Skin of body (tissue), 2 donors: ENCODE data around the genes MDH1B and KLF7.

DNA sequence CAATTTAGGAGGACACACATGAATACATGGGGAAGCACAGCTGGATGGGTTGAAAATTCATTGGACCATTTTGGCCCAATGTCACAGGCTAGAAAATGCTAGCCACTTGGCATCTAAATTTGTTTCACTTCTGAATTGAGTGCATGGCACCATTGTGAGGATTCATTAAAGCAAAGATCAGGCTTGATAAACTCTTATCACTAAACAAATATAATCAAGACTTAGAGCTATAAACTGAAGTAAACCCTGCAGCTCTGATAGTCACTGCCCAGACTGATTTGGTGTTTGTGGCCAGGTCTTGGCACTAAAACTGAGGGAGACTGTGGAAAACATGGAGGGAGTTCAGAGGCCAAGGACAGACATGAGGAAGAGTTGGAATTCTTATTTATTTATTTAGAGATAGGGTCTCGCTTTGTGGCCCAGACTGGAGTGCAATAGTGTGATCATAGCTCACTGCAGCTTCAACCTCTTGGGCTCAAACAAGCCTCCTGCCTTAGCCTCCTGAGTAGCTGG, 53.0 kb upstream of the CTLA4 start:
- RAMPAGE, long total RNA: no peak

- RAMPAGE, long total RNA: no peak
Observed at GRCh38 chr2:203830618-203831086, 36.9 kb upstream of the CTLA4 start.

GRCh38 chr2:203868953-203869887, 1.6 kb downstream of the CTLA4 start:
- RAMPAGE, long total RNA: no peak

GRCh38 chr2:204026946-204027219, 90.3 kb downstream of the ICOS start:
- RAMPAGE, long total RNA: no peak

GRCh38 chr2:204145166-204145552, 208.6 kb downstream of the ICOS start:
- RAMPAGE, long total RNA: no peak

DNA sequence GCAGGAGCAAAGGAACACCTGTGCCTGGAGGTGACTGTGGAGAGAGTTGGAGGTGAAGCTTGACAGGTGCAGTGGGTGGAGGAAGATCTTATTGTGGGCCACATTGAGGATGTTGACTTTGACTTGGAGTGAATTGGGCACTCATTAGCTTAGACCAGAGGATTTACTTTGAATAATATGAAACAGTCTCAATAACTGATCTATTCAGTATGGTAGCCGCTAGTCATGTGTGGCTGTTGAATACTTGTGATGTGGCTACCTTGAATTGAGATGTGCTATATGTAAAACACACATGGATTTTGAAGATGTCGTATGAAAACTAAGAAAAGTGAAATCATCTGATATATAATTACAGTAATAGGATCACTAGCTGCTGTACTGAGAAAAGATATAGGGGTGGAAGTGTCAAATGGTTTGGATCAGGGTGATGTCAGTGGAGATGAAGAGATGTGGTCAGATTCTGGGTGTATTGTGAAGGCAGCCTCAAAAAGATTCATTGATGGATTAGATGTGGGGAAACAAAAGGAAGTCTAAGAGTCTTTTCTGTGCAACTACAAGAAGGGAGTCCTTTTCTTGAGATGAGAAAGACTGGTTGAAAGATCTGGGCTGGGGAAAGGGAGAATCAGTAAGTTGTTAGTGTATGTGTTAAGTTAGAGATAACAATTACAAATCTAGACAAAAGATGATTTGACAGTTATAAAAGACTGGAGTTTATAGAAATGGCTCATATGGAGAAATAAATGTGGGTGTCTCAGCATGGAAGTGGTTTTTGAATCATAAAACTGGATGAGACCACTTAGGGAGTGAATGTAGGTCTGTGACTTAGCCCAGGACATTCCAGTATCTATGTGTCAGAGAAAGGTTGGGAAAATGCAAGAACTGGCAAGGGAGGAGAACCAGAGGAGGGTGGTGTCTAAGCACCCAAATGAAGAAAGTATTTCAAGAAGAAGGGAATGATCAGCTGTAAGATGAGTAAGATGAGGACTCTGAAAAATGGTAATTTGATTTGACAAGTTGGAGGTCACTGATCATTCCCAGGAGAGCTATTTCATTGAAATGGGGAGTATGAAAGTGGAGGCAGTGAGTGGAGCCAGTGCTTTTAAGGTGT, 347.3 kb downstream of the PARD3B start:
- RAMPAGE, long total RNA: no peak

DNA sequence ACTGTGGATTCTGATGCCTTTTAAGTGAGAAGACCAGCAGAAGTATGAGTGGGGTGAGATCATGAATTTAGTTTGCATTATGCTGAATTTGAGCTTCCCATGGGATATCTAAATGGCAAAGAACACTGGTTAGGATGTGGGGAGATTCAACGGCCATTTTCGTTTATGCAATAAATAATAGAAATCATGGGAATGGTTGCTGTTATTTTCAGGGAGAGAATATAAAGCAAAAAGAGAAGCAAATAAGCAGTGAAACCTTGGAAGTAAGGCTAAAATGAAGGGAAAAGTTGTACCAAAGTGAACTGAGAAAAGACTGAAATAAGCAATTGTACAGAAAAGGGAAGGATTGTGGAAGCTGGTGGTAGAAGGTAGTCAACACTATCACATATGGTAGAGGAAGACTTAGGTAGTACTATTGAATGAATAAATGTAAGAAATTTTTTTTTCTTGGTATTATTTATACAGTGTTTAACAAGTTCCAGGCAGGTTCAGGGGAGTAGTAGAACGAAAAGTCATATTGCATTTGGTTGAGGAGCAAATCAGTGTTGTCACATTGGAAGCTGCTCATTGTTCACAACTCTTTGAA, 376.8 kb downstream of the PARD3B start:
- RAMPAGE, long total RNA: no peak

- RAMPAGE, long total RNA: no peak
Observed at GRCh38 chr2:205681421-205682110, 735 bp upstream of the NRP2 start.

GRCh38 chr2:205685254-205686110, 3.2 kb downstream of the NRP2 start:
- RAMPAGE, long total RNA: no peak

DNA sequence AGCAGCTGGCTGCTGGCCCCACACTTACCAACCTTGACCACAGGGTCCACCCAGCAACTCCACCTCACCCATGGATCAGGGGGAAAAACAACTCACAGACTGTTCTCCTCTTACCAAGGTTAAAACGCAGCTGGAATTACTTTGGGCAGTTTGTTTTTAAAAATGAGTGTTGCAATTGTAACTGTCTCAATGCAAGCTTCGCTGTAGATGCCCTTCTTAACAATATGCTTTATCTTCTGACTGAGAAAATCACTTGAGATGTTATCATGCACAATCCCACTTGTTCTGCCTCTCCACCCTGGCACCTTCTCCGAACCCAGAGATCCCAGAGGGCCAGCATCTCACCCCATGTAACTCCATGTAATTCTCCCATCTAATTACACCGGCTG, 22.2 kb downstream of the NRP2 start:
- RAMPAGE, long total RNA: no peak

GRCh38 chr2:205764202-205764823, 82.0 kb downstream of the NRP2 start:
- RAMPAGE, long total RNA: no peak

- RAMPAGE, long total RNA: no peak
Observed at GRCh38 chr2:205771057-205771456, 88.8 kb downstream of the NRP2 start.

DNA sequence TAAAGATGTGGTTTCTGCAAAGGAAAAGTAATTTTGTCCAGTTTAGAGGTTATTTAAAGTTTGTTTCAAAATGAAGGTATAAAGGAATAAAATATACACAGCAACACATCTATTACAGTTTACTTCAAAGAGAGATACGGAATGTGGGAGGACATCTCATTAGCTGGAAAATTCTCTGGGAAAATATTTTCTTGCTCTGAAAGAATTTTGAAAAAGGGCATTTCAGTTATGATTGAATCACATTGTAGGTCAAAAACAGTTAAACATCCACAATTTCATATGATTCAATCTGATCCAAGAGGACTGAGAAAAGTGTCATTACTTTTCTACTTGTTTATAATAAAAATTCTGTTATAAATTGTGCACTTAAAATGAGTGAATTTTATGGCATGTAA, 111.3 kb downstream of the INO80D start:
- RAMPAGE, long total RNA: no peak

GRCh38 chr2:206526185-206526553, 82.8 kb downstream of the ADAM23 start:
- RAMPAGE, long total RNA: no peak

- RAMPAGE, long total RNA: no peak
Observed at GRCh38 chr2:206699964-206700524, 18.2 kb downstream of the DYTN start.

GRCh38 chr2:206707243-206707618, 11.0 kb downstream of the DYTN start:
- RAMPAGE, long total RNA: no peak

- RAMPAGE, long total RNA: no peak
Observed at GRCh38 chr2:206765027-206765722, at the start of gene MDH1B. MDH1B (minus strand) TSS chr2:206765328.

DNA sequence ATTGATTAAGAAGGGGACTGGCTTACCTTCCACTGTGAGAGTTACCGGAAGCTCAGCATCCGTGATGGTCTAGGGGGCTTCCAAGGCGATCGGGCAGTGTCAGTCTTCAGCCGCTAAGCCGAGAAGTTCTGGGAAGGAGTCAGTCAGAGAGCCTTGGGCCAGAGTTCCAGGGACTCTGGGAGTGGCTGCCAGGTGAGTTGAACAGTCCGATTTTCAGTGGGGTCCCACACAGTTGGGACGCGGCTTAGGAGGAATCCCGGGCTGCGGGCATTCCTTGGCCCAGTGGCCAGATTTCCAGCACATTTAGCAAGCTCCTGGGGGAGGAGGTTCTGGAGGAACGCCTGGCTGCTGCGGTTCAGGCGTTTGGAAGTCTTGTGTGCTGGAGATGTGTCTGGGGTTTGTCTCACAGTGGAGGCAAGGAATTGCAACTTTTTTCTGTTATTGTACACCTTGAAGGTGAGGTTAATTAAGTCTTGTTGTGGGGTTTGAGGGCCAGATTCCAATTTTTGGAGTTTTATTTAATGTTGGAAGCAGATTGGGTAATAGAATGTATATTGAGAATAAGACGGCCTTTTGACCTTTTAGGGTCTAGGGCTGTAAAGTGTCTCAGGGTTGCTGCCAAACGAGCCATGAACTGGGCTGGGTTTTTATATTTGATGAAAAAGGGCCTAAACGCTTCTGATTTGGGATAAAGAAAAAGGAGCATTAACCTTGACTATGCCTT, 44.8 kb downstream of the FASTKD2 start:
- RAMPAGE, long total RNA: no peak

- RAMPAGE, long total RNA: no peak
Observed at GRCh38 chr2:206962915-206963287, 23.6 kb downstream of the CPO start.

DNA sequence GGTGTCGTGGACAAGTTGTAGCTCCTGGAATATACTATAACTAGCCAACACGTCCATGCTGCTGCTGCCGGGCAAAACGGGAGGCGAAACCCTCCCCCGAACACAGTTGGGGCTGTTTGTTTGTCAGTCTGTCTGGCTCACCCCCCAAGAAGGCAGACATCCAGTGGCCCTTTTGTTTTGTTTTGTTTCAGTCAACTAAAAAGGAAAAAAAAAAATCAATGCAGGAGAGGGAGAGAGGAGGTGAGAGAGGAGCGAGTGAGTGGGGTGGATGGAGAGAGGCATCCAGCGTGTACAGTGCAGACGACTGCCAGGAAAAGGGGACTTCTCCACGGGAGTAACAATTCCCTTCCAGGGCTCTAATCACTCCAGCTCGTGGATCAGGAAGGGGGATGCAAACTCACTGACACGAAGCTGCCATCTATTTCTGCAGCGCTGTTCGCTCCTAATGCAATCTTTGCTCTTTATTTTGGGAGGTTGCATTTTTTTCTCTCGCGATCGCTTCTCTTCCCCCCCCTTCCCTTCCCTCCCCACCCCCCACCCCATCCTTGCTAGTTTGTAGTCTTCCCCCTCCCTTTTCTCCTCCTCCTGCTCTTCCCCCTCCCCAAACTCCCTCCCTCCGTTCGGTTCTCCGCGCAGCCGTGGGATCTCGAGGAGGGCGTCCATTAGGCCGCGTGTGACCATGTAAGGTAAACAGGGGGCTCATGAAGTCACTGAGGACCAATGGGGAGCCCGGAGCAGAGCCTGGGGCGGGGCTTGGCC, at the start of gene KLF7:
Gene KLF7, minus strand, starts transcription at position 437 of the 759 bp plus-strand sequence.
- RAMPAGE, long total RNA: no peak